ENCODE measurements around a stretch of chr6.

DNA sequence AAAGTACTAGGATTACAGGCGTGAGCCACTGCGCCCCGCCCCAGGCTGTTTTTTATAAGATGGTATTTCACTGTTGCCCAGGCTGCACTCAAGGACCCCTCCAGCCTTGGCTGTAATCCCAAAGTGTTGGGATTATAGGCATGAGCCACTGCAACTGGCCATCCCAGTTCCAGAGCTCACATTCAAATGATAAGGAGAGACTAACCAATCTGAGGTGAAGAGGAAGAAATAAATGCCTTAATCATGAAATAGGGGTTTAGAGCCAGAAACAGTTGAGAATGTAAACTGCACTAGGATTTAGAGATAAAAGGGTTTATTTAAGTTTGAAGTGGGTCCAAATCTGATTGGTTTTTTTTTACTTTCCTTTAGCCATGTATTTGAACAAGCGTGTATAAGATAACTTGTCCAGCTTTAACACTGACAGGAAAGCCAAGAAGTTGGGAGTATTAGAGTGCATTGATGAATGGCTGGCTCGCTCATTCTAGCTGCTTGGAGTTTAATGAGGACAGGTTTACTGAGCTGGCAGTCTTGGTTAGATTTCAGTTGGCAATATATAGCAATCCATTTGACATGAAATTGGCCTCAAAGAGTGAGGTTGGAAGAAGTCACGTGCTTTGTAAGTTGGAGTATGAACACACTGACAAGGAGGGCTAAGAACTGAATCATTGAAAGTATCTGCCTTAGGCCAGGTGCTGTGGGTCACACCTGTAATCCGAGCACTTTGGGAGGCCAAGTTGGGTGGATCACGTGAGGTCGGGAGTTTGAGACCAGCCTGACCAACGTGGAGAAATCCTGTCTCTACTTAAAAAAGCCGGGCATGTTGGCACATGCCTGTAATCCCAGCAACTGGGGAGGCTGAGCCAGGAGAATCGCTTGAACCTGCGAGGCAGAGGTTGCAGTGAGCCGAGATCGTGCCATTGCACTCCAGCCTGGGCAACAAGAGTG lies 13.6 kb downstream of the SRSF3 start:
- RRBS, result no CpG with 5 or more reads among the region's 15 CpGs

DNA sequence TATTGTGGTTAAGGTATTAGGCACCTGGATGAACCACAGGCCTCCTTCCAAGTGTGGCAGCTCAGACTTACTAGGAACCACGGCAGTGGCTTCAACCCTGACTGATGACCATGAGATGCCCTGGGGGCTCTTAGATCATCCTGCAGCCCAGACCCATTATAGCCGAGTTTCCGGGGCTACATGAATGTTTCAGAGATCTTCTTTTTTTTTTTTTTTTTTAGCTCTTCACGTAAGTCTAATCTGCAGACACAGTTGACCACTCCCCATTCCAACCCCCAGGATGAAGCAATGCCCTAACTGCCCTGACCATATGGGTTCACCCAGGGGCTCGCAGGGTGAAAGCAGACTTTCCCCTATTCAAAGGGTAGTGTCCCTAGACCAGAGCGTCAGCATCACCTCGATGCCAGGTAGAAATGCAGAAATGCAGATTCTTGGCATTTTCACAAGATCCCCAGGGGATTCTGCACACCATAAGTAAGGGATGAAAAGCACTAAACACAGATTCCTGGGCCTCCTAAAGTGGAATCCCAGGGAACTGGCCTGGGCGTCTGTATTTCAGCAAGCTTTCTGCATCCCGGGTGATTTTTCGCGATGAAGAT lies 56.5 kb downstream of the RAB44 start:
- RRBS, result no CpG with 5 or more reads among the region's 11 CpGs

DNA sequence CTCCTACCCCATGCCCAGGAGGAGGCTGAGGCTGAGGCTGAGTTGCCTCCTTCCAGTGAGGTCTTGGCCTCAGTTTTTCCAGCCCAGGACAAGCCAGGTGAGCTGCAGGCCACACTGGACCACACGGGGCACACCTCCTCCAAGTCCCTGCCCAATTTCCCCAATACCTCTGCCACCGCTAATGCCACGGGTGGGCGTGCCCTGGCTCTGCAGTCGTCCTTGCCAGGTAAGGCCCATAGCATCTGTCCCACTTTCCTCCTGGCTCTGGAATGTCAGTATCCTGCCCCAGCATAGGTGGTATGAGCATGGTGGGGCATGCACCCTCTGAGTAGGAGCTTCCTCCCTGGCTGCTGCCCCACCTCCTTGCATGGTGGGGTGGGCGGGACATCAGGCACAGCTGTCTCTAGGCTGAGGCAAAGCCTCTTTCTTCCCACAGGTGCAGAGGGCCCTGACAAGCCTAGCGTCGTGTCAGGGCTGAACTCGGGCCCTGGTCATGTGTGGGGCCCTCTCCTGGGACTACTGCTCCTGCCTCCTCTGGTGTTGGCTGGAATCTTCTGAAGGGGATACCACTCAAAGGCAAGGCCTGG lies 8.9 kb downstream of the PI16 start:
- RRBS, result no CpG with 5 or more reads among the region's 9 CpGs

GRCh38 chr6:36985435-36985801 lies 578 bp downstream of the MTCH1 start:
- RRBS, result no CpG with 5 or more reads among the region's 15 CpGs

GRCh38 chr6:37177129-37178119 lies 7.5 kb downstream of the PIM1 start:
- RRBS, result no CpG with 5 or more reads among the region's 11 CpGs

DNA sequence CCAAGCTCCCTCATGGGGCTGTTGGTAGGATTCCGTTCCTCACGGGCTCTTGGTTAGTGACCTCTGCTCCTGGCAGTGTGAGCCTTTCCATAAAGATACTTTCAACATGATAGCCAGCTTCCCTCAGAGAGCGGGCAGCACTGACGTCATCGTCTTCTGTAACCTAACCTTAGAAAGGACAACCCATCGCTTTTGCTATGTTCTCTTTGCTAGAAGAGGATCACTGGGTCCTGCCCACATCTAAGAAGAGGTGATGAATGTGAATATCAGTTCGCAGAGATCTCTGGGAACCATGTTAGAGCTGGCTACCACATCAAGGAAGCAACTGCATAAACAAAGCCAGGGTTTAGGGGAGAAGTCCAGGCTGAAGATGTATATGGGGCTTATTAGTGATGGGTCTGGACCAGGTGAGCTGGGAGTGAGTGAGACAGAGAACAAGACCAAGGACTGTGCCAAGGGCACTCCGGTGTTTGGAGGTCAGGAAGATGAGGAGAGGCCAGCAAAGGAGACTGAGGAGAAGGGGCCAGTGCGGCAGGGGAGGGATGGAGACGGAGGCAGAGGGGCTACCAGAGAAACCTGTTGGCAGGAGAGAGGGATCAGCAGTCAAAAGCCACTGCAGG lies 39.6 kb downstream of the PIM1 start:
- RRBS, result no CpG with 5 or more reads among the region's 10 CpGs

GRCh38 chr6:37221778-37223057 lies 35.4 kb upstream of the TBC1D22B start:
- RRBS, result 3% methylated on average over 15 of the region's 44 CpGs

- RRBS, result no CpG with 5 or more reads among the region's 2 CpGs
Measured at GRCh38 chr6:37371209-37371836, 17.5 kb downstream of the RNF8 start.

- RRBS, result no CpG with 5 or more reads among the region's 5 CpGs
Measured at GRCh38 chr6:37443814-37444393, 10.9 kb downstream of the CMTR1 start.

- RRBS, result no CpG with 5 or more reads among the region's 10 CpGs
Measured at GRCh38 chr6:37506893-37507610, 7.4 kb upstream of the CCDC167 start.

- RRBS, result no CpG with 5 or more reads among the region's 7 CpGs
Measured at GRCh38 chr6:37850289-37850879, 30.9 kb downstream of the ZFAND3 start.

DNA sequence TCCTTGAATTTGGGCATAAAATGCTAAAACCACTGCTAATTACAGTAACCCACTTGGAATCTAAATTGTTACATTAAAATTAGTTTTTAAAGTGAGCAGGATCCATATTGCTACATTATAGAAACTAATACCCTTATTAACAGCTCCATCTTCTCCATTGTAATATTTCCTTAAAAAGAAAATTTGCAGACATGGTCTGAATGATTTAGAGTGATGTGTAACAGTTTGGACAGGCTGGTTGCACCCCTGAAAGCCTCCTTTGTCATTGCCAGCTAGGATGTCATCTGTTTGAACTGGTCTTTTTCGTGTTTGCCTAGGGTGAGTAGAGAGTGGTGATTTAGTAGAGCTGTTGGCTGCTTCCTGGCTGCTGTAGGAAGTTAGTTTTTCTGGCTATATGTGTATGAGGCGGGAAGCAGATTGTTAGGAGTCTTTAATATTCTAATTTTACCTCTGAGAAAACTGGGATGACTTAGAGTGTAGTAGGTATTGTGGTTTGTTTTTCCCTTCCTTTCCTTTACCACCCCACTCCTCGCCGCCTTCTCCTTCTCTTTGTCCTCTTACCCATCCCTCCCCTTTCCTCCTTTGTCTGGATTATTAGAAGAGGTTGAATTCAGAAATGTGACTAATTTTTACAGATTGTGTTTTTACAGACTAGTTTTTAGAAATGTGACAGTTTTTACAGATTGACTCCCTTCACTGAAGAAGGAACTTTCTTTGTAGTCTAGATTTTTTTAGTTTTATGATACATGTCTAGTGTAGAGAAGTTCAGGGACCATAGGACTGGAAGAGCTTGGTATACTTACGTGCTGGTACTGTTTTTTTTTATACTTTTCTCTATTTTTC lies 101.3 kb downstream of the ZFAND3 start:
- RRBS, result no CpG with 5 or more reads among the region's 5 CpGs

GRCh38 chr6:37955944-37956710 lies 136.6 kb downstream of the ZFAND3 start:
- RRBS, result no CpG with 5 or more reads among the region's 4 CpGs

- RRBS, result no CpG with 5 or more reads among the region's 5 CpGs
Measured at GRCh38 chr6:38212462-38212898, 393.0 kb downstream of the ZFAND3 start.

- RRBS, result no CpG with 5 or more reads among the region's 1 CpG
Measured at GRCh38 chr6:38261901-38262375, 377.8 kb downstream of the BTBD9 start.

DNA sequence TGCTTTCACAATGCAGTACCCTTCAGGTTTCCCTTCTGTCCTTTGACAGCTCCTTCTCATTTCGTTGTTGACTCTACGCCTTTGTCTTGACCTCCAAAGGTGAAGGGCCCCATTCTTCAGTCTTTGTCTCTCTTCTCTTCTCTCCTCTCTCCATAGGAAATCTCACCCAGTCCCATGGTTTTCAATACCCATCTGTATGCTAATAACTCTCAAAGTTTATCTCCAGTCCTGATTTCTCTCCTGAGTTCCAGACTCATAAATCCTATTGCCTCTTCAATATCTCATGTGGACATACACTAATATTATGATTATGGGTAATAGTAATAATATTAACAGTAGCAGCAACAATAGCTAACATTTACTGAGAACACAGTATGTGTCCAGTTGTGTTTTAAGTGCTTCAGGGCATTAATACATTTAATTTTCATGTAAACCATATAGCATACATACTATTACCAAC lies 208.7 kb downstream of the BTBD9 start:
- RRBS, result no CpG with 5 or more reads among the region's 2 CpGs

DNA sequence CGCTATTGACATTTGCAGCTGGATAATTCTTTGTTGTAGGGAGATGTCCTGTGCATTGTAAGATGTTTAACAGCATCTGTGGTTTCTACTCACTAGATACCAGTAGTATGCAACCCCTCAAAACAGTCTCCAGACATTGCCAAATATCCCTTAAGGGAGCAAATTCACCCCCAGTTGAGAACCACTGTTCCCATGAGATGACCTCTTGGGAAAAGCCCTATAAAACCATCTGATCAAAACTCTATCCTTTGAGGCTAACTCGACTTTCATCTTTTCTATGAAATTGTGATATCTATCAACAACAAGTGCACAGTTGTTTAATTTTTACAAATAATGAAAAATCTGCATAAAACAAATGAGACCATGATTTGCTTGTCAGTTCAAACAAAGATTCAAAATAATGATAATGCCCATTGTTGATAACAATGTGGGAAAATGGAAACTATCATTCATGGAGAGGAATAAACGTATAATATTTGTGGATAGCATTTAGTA lies 74.4 kb downstream of the BTBD9 start:
- RRBS, result no CpG with 5 or more reads among the region's 3 CpGs

- RRBS, result no CpG with 5 or more reads among the region's 3 CpGs
Measured at GRCh38 chr6:38571961-38572524, 67.7 kb downstream of the BTBD9 start.

DNA sequence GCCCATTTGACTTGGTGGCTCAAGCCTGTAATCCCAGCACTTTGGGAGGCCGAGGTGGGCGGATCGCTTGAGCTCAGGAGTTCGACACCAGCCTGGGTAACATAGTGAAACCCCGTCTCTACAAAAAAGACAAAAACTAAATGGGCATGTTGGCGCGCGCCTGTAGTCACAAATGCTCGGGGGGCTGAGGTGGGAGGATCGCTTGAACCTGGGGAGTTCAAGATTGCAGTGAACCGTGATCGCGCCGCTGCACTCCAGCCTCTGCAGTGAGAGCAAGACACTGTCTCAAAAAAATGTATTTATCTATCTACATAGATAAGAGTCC lies 746 bp upstream of the BTBD9 start:
- RRBS, result no CpG with 5 or more reads among the region's 14 CpGs

GRCh38 chr6:38974962-38975281 lies 73.7 kb upstream of the GLP1R start:
- RRBS, result no CpG with 5 or more reads among the region's 2 CpGs